Omental fat pad (tissue), 4 donors: Measurements from ENCODE around the genes TMEM31, RAB9B and H2BW2.

DNA sequence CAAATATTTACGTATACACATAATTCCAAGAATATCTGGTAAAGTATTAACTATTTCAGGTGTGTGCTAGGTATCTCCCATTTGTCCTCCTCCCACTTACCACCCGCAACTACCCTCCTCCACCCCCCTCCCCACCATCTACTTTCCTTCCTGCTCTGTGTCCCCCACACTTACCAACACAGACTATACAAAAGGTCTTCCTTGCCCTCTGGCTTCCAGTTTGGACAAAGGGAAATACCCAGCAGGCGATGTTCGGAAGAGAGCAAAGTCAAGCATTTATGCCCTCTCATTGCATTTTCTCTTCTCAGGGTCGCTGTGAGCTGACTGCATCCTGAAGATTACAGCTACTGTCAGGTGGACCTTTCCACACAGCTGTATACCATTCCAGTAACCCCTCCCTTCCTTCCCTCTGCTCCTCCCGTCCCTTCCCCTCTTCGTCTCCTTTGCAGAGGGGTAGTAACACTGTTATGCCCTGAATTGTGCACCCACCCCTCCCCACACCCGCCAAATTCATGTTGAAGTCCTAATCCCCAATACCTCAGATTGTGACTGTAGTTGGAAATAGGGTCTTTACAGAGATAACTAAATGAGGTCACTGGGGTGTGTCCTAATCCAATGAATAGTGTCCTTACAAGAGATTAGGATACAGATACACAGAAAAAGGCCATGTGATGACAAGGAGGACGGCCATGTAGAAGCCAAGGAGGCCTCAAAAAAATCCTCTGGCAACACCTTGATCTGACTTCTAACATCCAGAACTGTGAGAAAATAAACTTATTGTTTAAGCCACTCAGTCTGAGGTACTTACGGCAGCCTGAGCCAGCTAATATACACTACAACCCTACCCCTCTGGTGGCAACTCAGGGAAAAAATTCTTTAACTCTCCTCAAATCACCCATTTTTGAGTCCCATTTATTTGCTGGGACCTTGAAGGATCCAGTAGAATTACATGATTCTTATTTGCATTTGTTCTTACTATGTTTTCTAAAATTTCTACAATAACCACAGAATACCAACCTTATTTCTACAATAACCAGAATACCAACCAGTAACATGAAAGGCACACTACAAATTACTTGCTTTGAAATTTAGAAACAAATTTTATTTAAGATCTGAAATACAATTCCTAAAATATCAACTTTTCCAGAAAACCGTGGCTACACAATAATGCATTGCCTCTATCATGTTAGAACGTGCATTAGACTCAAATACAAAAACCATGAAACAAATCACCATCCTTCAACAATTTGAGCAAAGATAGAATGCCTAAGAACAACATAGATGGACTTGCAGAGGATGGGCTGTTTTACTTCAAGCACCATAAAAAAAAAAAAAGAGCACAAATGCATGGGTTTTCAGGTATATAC is 11.6 kb downstream of the MORF4L2 start:
- PRO-cap, result no peak
- RAMPAGE, long total RNA, 4 experiments, result no peak in any of the 4 experiments

DNA sequence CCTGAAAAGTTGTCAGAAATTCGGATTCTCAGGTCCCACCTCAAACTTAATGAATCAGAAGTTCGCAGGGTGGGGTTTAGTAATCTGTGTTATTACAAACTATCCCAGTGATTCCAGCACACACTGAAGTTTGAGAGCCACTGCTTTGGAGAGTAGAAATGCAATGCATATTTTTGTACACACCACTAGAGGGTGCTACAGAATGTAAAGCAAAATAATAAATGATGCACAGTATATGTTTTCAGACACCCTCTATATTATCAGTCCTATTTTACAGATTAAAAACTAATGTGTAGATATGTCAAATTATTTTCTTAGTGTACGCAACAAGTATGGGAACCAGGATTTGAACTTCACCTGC is 2.5 kb upstream of the MORF4L2 start:
- PRO-cap, result no peak
- RAMPAGE, long total RNA, 4 experiments, result no peak in any of the 4 experiments

- PRO-cap, result no peak
- RAMPAGE, long total RNA, 4 experiments, result no peak in any of the 4 experiments
These were observed at the start of gene TMEM31 for GRCh38 chrX:103710816-103711125. Gene TMEM31, plus strand, starts transcription at chrX:103710909.

- PRO-cap, result no peak
- RAMPAGE, long total RNA, 4 experiments, result no peak in any of the 4 experiments
These were observed 4.3 kb downstream of the PLP1 start for GRCh38 chrX:103780722-103781628.

DNA sequence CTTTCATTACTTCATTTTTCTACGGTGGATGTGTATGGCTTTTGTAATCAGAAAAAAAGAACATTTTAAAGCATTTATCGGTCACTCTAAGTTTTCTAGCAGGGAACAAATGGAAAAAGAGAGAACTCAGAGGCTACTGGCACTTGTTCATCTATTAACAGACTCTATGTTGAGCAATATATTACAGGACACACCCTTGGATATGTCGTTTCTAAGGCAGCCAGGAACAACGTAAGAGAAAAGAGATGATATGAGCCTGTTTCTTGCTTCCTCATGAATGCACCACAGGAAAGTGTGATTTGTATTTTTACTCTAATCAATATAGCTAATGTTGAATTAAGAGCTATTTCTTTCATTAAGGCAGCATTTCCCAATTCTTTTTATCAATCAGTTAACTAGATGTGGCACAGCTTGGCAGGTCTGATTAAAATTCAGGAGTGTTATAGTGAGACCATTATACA is 13.2 kb downstream of the RAB9B start:
- PRO-cap, result no peak
- RAMPAGE, long total RNA, 4 experiments, result no peak in any of the 4 experiments

DNA sequence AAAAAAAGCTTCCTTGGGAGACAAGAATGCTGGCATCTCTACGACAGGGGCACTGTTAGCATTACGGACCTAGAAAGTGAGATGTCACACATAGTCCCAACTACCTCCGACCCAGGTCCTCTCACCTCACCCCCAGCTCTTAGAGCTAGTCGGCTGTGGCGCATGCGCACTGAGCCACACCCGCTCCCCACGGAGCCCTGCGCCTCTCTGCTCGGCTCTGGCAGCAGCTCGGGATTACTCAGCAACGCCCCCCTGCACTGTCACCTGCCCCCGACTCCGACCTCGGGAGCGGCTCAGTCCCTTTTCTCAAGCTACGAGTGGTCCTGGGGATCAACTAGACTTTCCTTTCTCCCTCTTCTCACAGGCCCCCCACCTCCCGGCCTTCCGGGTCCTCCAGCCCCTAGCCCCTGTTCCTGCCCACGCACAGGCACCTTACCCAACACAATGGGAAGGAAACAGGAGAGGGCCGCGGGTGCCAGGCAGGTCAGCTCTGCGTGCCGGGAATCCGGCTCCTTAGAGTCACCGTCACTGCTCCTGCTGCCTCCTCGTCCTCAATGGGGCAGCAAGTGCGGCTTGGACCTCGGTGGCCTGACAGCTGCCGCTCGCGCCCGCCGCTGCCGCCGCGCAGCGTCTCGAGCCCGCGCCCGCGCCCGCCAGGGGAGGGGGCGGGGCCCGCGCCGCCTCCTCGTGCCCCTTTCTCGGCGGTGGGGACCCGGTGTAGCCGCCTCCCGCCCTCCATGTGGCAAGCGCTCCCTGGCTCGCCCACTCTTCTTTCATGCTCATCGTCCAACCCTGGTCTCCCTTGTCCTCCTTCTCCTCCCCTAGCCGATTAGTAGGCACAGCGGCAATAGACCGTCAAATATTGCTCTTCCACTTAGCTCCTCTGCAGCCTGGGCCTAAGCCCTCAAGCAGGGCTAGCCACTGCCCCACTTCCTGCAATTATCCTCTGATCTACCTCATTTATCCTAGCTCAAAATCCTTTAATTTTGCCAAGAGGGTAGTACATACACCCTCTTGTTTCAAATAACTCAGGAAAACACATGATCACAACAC is at the start of gene RAB9B:
Gene RAB9B (minus strand): TSS at position 634 of the 1,053 bp plus-strand sequence.
- PRO-cap, result no peak
- RAMPAGE, long total RNA, 4 experiments, result start-site peak on the minus strand in 3 of 4 experiments, centred at positions 597 to 805 of the sequence, 5 to 14 reads per replicate

DNA sequence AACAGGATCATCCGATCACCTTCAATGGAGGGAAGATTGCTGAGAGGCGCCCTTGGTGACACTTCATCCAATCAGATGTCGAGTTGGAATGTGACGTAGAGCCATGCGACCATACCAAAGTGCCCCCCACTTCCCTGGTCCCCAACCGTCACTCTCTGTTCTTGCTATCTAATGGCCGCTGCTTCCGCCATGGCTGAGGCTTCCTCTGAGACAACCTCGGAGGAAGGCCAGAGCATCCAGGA is at the start of gene H2BW2:
Gene H2BW2 (plus strand): TSS at position 151 of the 242 bp plus-strand sequence.
- PRO-cap, result no peak
- RAMPAGE, long total RNA, 4 experiments, result no peak in any of the 4 experiments

GRCh38 chrX:104165821-104166381 is 352 bp upstream of the FAM199X start:
- PRO-cap, result no peak
- RAMPAGE, long total RNA, 4 experiments, result no peak in any of the 4 experiments

- PRO-cap, result no peak
- RAMPAGE, long total RNA, 4 experiments, result no peak in any of the 4 experiments
These were observed 145.1 kb upstream of the IL1RAPL2 start for GRCh38 chrX:104420842-104421275.

DNA sequence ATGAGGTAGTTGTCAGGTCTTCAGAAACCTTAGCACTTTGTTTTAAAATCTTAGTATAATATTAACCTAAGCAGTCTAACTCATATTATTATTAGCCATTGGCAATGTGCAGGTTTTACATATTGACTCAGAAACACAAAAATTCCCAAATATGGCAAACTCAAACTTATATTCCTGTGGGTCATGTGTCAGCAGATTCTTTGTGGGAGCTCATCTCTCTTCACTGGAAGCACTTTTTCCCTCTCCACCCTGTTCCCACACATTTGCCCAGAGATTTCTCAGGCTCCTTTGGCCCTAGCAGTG is 8.2 kb upstream of the PWWP3B start:
- PRO-cap, result no peak
- RAMPAGE, long total RNA, 4 experiments, result no peak in any of the 4 experiments

DNA sequence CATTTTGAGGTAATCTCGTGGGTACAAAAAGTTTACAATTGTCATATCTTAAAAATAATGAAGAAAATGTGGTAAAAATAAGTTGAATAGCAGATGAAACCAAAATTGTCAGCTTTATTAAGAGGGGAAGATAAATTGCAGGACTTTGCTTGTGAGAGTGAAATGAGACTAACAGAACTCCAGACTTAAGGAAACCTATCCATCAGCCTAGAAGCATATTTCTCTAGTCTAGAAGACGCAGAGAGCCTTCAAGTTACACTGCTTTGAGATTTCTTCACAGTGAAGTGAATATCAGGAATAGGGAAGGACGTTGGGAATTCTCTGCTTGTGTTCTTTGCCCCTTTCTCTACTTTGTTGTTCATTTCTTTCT is 881 bp upstream of the PWWP3B start:
- PRO-cap, result no peak
- RAMPAGE, long total RNA, 4 experiments, result no peak in any of the 4 experiments

- PRO-cap, result no peak
- RAMPAGE, long total RNA, 4 experiments, result no peak in any of the 4 experiments
These were observed 9.1 kb downstream of the PWWP3B start for GRCh38 chrX:106177086-106177682.

DNA sequence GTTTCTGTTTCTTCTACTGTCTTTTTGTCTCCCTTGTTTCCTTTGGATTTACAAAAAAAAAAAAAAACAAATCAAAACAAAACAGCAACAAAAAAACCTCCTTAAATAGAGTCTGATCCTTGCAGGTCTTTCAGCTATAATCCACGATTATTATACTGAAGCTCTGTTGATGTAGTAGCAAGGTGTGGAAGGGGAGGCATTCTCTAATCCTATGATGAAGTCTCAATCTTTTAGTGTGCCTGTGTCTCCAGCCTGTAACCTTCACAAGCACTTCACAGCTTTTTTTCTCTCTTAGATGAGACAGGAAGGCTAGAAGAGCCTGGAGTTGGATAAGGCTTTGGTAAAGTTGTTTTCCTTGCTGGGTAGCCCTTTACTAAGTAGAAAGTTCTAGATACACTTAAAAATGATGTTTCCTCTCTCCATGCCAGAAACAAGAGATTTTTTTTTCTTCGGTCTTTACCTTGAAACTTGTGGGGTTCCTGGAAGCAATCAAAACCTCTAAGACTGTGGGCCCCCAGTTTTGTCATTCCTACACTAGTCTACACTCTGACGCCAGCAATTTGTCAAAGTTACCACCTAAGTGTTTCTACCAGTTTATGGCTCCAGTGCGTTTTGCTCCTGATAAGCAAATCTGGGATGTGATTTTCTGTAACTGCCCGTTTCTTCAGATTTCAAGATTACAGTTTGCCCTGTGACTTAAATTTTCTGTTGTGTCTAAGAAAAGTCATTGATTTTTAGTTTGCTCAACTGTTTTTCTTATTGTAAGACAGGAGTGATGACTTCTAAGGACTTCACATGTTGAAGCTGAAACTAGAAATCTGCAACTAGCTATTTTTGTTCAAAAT is 34.3 kb downstream of the RBM41 start:
- PRO-cap, result no peak
- RAMPAGE, long total RNA, 4 experiments, result no peak in any of the 4 experiments

DNA sequence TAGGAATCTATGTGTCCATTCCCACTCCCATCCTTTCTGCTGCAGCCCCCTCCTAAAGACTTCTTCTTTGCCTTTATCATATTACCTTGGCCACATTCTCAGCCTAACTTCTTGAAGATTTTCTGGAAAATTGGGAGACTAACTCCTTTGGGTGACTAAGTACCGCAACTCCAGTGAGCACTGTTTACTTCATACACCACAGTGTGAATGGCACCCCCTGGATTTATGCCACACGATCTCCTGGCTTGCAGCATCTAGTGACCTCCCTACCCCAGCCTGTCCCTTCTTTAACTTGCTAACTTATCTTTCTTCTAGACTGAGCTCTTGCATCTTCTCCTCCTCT is 120.7 kb upstream of the FRMPD3 start:
- PRO-cap, result no peak
- RAMPAGE, long total RNA, 4 experiments, result no peak in any of the 4 experiments

DNA sequence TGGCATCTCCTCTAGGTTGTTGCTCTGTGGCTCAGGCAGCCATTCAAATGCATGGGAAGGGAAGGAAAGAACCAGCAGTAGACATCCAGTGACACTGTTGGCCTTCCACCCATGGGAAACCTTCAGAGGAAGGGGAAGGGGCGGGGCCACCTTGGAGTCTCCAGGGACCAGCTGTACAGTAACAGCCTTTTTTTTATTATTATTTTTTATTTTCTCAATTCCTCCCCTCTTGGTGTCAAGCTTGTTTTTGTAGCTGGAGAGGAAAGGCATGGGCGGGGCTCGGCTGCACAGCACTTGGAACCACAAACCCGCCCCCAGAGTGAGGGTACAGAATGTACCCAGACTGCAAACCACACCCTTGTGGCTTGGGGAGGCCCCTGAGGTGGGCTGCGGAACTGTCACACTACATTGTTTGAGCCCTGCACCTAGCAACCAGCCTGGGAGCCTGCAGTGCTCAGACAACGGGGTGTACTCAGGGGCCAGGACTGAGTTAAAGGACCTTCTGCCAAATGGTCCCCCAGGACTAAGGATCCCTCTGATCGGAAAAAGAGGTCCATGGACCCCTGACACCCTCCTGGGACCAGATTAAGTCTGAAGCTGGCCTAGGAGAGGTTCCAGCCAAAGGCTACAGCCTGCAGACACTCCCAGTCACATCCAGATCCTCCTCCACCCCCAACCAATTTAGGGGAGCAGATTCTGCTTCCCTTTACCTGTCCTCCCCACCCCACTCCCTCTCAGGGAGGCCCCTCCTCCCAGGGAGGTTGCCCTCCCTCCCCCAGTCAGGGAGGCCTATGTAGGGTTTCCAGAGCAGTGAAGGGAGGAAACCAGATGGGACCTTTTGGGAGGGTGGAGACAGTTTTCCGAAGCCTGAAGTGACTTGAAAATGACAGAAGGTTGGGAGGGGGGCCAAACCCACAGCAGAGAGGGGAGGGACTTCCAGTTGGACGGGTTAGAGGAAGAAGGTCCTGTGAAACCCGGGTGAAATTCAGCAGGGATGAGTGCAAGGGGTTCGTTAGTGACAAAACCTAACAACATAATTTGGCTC is 45.9 kb downstream of the PRPS1 start:
- PRO-cap, result no peak
- RAMPAGE, long total RNA, 4 experiments, result start-site peak on the plus strand in 2 of 4 experiments, centred at positions 443 to 447 of the sequence, 13 to 16 reads per replicate

GRCh38 chrX:107700281-107700719 is 72.0 kb downstream of the PRPS1 start:
- PRO-cap, result no peak
- RAMPAGE, long total RNA, 4 experiments, result no peak in any of the 4 experiments

DNA sequence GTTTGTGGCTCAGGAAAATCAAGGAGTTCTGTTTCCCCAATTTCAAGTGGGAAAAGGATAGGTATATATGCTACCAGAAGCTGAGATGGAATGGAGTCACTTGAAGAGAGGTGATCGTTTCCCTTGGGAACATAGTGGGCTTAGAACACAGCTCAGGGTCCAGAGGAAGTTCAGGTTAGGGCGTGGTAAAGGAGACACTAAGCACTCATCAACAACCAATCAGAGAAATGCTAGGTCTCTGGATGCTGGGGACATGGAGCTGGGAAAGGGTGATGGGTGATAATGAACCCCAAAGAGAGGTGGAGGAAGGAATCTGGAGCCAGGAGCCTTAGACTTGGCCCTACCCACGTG is 63.5 kb downstream of the TSC22D3 start:
- PRO-cap, result no peak
- RAMPAGE, long total RNA, 4 experiments, result no peak in any of the 4 experiments

- PRO-cap, result no peak
- RAMPAGE, long total RNA, 4 experiments, result no peak in any of the 4 experiments
These were observed 59.4 kb downstream of the TSC22D3 start for GRCh38 chrX:107716143-107716642.

- PRO-cap, result no peak
- RAMPAGE, long total RNA, 4 experiments, result no peak in any of the 4 experiments
These were observed 57.4 kb downstream of the TSC22D3 start for GRCh38 chrX:107718096-107718611.

DNA sequence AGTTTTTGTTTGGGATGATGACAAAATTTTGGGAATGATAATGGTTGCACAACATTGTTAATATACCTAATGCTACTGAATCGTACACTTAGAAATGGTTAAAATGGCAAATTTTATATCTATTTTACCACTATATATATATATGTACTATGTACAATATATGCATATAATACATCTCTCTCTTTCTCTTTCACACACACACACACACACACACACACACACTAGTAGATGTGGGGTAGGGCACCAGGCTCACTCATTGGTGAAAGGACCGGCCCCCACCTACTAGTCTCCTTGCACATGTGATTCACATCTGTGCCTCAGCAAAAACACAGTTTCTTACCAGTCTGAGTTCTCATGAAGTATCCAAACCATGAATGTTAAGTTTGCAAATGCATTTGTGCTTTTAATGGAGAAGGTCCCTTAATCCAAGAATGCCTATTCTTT is 6.0 kb downstream of the TSC22D3 start:
- PRO-cap, result no peak
- RAMPAGE, long total RNA, 4 experiments, result no peak in any of the 4 experiments